Measurements from ENCODE around the gene USP6NL.

GRCh38 chr10:11182373-11182883 is 164.8 kb downstream of the CELF2 start:
- PRO-cap = no peak

DNA sequence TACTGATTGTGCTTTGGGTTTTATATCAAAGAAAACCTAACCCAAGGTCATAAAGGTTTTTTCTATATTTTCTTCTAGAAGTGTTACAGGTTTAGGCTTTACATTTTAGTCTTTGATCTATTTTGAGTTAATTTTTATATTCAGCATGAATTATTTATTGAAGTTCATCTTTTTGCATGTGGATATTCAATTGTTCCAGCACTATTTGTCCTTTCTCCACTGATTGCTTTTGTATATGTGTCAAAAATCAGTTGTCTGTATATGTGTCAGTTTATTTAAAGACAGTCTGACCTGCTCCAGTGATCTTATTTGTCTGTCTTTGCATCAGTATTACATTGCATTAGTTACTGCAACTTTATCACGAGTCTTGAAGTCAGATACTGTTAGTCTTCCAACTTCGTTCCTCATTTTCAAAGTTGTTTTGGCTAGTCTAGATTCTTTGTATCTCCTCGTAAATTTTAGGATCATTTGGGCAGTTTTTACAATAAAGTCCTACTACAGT is 166.3 kb downstream of the CELF2 start:
- PRO-cap = no peak

- PRO-cap = no peak
Observed at GRCh38 chr10:11198983-11199558, 181.4 kb downstream of the CELF2 start.

GRCh38 chr10:11208917-11210217 is 191.7 kb downstream of the CELF2 start:
- PRO-cap = bidirectional peak, plus-strand start at chr10:11209272, minus-strand start at chr10:11209133

DNA sequence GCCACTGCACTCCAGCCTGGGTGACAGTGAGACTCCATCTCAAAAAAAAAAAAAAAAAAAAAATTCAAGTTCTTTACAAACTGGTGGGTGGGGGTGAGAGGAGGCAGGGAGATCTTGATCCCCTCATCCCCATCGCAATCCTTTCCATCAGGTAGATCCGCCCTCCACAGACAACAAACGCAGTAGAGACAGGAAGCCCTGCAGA is 216.9 kb downstream of the CELF2 start:
- PRO-cap = no peak

DNA sequence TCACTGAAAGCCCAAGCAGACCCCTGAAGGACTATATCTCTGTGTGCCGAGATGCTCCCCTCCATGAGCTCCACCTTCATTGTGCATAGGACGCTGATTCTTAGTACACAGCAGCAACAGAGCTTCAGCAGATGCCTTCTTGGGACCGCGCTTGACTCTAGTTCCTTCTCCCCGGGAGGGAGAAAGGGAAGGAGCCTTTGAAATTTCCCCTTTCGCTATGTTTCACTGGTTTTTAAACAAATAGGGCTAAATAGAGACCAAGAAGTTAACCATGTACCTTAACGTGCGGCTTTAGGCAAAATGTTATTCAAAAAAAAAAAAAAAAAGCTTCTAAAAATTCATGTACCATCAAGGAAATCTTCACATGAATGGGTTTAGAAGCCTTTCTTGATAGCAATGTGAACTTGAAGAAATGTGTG is 225.4 kb downstream of the CELF2 start:
- PRO-cap = no peak

- PRO-cap = no peak
Observed at GRCh38 chr10:11277641-11278222, 260.1 kb downstream of the CELF2 start.

GRCh38 chr10:11300455-11300889 is 282.8 kb downstream of the CELF2 start:
- PRO-cap = no peak

- PRO-cap = no peak
Observed at GRCh38 chr10:11302581-11303000, 284.9 kb downstream of the CELF2 start.

- PRO-cap = no peak
Observed at GRCh38 chr10:11413092-11413393, 198.4 kb downstream of the USP6NL start.

DNA sequence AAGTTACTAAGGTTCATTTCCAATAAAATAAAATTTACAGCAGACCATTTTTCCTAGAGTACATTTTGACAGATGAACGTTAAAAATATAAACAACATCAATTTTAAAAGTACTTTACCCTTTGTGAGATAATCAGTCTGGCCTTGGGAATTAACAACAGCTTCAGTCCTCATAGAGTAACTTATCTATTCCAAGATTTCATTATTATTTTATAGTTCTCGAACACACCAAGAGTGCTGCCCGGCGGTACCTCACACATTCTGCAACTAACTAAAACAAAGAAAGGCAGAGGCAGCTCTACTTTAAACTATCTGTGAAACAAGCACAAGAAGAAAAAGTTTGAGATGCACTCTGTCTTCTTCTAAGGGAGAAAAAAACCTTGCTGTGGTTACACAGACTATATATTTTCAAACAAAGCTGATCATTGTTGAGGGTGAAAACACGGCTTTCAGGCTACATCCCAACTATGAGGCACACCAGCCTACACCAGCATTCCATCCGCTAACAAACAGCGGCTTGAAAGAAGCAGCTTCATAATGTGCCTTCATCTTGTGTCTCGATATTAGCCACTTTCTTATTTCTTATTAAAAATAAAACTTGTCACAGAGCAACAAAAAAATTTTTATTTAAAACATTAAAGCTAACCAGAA is 79.3 kb downstream of the USP6NL start:
- PRO-cap = no peak

- PRO-cap = no peak
Observed at GRCh38 chr10:11538817-11539983, 72.2 kb downstream of the USP6NL start.

GRCh38 chr10:11610746-11611721 is at the start of gene USP6NL:
TSS of gene USP6NL (minus strand) at chr10:11611650.
- PRO-cap = bidirectional peak, plus-strand start at chr10:11611074, minus-strand start at chr10:11611014; unidirectional peak, minus-strand start at chr10:11611433

DNA sequence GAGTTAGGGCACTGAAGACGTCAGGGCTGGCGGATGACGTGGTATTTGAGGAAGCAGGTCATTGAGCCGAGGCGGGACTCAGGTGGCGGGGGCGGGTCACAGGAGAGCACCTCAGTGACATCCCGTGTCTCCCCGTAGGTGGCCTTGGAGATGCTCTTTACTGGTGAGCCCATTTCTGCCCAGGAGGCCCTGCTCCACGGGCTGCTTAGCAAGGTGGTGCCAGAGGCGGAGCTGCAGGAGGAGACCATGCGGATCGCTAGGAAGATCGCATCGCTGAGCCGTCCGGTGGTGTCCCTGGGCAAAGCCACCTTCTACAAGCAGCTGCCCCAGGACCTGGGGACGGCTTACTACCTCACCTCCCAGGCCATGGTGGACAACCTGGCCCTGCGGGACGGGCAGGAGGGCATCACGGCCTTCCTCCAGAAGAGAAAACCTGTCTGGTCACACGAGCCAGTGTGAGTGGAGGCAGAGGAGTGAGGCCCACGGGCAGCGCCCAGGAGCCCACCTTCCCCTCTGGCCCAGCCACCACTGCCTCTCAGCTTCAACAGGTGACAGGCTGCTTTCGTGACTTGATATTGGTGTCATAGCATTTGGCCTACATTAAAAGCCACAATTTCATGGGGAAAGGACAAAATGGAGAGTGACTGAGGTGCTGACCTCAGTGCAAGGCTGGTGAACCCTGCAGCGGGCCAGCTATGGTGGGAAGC is 21.1 kb downstream of the ECHDC3 start:
- PRO-cap = no peak

GRCh38 chr10:11898048-11899008 is 75.2 kb downstream of the PROSER2 start:
- PRO-cap = no peak

- PRO-cap = no peak
Observed at GRCh38 chr10:11916041-11916404, 92.9 kb downstream of the PROSER2 start.

GRCh38 chr10:11986602-11987095 is 56.0 kb downstream of the UPF2 start:
- PRO-cap = no peak

DNA sequence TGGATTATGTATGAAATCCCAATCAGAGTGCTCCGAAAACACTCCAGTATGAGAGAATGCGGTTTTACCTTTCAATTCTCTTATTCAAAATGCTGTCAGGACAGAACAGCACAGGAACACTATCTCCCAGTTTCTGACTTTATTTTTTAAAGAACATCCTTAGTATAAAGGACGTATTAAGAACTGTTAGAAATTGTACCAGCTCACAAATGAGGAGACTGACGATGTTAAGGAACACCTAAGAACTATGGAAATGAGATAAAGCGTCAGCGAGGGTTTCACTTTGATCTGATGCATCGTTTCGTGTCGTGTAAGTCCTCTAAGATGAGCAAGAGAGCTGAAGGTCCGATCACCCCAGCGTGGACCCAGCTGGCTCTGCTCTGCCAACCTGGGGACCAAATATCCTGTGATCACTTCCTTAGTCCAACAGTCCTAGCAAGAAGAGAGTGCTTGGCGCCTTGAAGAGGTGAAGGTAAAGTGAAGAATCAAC is 990 bp downstream of the UPF2 start:
- PRO-cap = unidirectional peak, plus-strand start at position 327 of the sequence; unidirectional peak, plus-strand start at position 429 of the sequence

- PRO-cap = unidirectional peak, plus-strand start at chr10:12333434
Observed at GRCh38 chr10:12333164-12333644, 16.1 kb upstream of the CAMK1D start.

- PRO-cap = no peak
Observed at GRCh38 chr10:12499052-12499891, 149.9 kb downstream of the CAMK1D start.

All from SEM (cell line).